GM23338 (cell line): ENCODE data around the gene GALC.

GRCh38 chr14:81400873-81401319, 772 bp upstream of the STON2 start:
- PRO-cap = no peak
- RAMPAGE, long total RNA = no peak

DNA sequence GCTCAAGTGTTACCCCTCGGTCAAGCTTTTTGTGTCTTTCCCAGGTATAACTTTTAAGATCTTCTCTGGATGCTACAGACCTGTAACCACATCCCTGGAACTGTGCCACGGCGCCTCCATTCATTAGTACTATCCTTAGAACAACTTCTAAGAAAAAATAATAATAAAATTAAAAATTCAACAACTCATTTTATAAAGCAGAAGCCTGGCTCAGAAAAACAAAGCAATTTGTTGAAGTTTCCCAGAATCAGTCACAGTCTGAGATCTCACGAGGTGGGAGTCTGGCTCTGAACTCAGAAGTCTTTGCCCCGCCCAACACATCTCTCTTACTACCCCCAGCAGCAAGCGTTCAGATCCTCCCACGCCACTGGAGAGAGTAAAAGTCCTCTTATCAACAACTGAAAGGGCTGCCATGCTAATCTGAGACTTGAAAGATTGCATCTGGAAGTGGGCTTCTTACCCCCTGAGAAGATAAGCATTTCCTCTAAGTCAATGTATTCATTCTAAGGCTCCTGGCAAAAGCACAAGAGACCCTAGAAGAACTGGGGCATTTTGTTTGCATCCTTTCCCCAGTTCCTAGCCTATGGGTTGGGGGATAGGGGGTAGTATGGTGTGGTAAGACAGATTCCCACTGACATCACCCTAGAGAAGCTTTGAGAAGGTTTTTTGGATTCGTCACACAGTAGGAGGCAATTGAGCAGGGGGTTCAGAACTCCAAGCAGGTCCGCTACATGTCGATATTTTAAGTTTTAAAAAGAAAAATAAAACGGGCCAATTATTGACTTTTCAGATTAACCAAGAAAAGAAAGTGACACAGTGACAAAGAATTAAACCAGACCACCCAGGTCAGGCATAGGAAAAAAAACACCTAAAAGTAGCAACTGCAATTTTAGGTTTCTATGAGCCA, 34.1 kb upstream of the STON2 start:
- PRO-cap = unidirectional peak, plus-strand start at position 682 of the sequence
- RAMPAGE, long total RNA = no peak

GRCh38 chr14:81946894-81947525, 413.4 kb upstream of the SEL1L start:
- PRO-cap = no peak
- RAMPAGE, long total RNA = no peak

- PRO-cap = no peak
- RAMPAGE, long total RNA = no peak
Measured at GRCh38 chr14:85528543-85528906, 1.4 kb upstream of the FLRT2 start.

DNA sequence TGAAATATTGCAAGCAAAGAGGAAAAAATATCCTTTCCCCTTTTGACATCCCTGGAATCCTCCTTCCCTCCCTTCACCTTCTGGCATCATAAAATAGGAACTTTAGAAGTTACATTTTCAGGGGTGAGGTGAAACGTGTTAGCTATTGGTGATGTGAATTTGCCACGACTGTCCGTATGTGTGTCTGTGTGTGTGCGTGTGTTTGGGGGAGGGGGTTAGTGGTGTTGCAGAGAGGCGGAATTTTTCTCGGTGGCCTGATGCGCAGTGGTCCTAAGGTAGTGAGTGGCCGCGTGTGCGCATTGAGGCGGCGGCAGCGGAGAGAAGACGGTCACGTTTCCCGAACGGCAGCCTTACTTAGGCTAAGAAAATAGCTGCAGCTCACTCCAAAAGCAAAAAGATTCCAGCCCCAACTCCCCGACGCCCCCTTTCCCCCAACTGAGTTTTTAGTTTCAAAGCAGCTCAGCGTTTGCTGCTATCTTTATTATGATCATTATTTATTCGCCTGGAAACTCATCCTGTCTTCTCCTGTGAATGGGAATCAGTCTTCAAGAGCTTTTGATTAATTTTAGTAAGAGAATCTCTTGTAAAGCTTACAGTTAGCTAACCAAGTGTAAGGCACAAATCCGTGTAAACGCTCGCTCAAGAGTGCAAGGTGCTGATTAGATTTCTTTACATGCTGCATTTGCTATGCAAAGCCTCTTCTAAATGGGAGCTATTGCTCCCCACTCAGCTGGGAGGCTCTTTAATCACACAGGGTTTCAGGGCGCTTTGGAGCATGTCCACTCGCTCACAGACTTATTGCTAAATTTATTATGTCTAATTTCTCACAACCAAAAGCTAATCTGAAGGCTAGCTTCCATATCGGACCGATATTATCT, 4.7 kb downstream of the FLRT2 start:
- PRO-cap = unidirectional peak, plus-strand start at position 299 of the sequence
- RAMPAGE, long total RNA = no peak

DNA sequence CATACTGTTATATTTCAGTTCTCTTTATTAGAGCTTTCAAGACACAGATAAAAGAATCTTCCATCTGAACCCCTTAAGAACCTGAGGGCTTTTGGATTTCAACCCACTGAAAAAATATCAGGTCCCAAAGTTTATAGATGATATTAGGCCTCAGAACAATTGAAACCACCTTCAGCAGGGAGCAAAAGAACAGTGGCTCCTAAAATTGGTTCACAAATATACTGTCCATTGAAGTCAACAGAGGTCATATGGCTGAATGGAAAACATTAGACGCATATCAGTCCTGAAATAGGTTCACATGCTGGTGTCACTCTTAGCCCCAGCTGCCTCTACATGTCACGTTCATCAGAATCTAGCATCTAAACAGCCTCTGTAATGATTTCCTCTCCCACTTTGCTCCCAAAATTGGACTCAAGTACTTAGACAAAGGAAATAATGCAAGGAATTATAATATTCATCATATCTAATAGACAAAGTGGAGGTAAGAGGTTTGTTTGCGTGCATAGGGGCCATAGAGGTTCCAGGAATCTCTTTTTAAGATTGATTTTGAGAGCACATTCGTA, 8.7 kb downstream of the FLRT2 start:
- PRO-cap = no peak
- RAMPAGE, long total RNA = no peak

DNA sequence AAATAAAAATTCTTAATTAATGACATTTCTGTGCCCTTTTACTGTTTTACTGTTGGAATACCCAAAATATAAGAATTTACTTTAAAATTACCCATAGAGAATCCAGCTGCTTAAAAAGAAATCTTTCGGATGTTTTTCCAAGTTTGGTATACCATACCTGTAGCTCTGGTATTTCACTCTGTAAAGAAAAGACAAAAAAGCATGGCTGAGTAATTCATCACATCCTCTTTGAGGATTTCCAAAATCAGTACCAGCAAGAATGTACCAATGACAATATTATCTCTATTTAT, 43.3 kb downstream of the GALC start:
- PRO-cap = no peak
- RAMPAGE, long total RNA = no peak

GRCh38 chr14:87992716-87993422, at the start of gene GALC:
Gene GALC, minus strand, starts transcription at chr14:87993182.
- PRO-cap = bidirectional peak, plus-strand start at chr14:87992847, minus-strand start at chr14:87992854; bidirectional peak, plus-strand start at chr14:87993268, minus-strand start at chr14:87993069
- RAMPAGE, long total RNA = no peak

- PRO-cap = no peak
- RAMPAGE, long total RNA = no peak
Measured at GRCh38 chr14:88248864-88249153, 74.3 kb downstream of the KCNK10 start.

DNA sequence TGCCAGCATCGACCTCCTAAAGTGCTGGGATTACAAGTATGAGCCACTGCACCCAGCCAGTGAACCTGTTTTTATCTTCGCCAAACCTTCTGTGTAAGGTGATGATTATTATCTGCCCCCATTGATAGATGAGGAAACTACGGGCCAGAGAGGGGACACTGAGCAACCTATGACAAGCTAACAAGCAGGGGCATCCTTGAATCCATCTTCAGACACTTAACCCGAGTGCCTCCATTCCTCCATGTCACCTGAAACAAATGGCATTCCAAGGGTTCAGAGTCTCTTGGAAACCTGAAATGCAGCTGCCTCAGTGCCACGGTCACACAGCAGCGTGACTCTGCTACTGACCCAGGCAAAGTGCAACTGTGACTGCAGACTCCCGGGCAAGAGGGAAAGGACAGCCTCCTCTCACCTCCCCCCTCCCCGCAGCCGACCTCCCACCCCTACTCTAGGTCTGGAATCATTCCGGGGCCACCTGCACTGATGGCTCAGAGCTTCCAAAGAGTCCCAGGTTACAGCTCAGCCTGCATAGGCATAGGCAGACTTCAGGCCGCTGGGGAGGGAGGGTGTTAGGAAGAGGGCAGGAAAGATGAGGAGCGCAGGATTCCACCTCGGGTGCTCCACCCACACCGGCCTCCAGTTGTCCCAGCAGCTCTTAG, 53.3 kb downstream of the KCNK10 start:
- PRO-cap = no peak
- RAMPAGE, long total RNA = no peak

GRCh38 chr14:88553914-88554448, 826 bp downstream of the PTPN21 start:
- PRO-cap = no peak
- RAMPAGE, long total RNA = no peak

DNA sequence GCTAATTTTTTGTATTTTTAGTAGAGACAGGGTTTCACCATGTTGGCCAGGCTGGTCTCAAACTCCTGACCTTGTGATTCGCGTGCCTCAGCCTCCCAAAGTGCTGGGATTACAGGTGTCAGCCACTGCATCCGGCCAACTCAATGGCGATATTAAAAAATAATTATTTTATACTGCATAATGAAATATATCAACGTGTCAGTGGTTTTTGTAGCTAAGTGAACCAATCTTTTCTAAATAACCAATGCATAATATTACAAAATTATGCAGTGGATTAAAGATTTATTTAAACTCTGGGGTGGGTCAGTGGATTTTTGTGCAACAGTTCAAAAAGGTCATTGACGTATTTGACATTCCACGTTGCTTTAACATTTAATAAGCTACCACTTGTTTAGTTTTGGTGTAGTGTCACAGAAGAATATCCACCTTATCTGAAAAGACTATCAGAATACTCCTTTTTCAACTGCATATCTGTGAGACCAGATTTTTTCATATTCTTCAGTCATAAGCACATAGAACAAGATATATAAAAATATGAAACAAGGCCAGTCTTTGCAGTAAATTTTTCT, 2.6 kb downstream of the ZC3H14 start:
- PRO-cap = no peak
- RAMPAGE, long total RNA = no peak

GRCh38 chr14:88613895-88614094, 51.0 kb downstream of the ZC3H14 start:
- PRO-cap = no peak
- RAMPAGE, long total RNA = no peak

GRCh38 chr14:89159750-89160882, 256.9 kb downstream of the FOXN3 start:
- PRO-cap = no peak
- RAMPAGE, long total RNA = no peak

- PRO-cap = no peak
- RAMPAGE, long total RNA = no peak
Measured at GRCh38 chr14:89270781-89271128, 146.3 kb downstream of the FOXN3 start.

DNA sequence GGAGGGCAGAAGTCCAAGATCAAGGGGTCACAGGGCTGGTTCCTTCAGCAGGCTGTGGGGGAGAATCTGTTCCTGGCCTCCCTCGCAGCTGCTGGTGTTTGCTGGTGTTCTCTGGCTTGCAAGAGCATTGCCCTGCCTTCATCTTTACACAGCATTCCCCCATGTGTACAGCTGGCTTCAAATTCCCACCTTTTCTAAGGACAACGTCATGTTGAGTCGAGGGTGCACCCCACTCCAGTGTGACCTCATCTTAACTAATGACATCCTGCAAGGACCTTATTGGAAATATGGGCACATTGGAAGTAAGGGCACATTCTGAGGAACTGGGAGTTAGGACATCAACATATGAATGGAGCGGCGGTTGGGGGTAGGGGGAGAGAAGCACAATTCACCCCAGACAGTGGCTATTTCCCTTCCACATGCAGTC, 123.6 kb downstream of the FOXN3 start:
- PRO-cap = no peak
- RAMPAGE, long total RNA = no peak

DNA sequence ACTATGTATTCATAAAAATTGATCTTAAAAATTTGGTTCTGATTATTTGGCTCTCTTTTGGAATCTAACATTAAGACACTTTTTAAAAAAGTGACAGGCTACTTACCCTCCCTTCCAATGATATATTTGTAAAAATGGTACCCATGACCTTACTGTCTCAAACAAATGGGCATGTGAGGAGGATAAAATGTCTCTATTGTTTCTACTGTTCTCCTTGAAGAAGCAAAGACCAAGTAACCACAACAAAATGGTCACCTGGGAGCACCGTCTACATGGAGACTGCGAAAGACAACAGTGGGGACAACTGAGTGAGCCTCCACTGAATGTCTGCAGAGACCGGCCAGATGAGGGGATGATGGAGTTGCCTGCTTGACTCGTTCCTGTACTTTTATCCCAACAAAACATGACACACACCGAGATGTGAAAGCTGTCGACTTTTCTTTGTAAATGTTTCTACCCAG, 67.0 kb downstream of the FOXN3 start:
- PRO-cap = no peak
- RAMPAGE, long total RNA = no peak

- PRO-cap = no peak
- RAMPAGE, long total RNA = no peak
Measured at GRCh38 chr14:89371734-89372448, 45.1 kb downstream of the FOXN3 start.

- PRO-cap = no peak
- RAMPAGE, long total RNA = no peak
Measured at GRCh38 chr14:89469791-89470454, 52.9 kb upstream of the FOXN3 start.

GRCh38 chr14:89493649-89494527, 76.9 kb upstream of the FOXN3 start:
- PRO-cap = no peak
- RAMPAGE, long total RNA = no peak